HTERT-HM (cell line): ENCODE measurements around a stretch of chr12.

GRCh38 chr12:116591911-116593176 is 33.2 kb downstream of the MAP1LC3B2 start:
- RRBS: no CpG with 5 or more reads among the region's 24 CpGs

DNA sequence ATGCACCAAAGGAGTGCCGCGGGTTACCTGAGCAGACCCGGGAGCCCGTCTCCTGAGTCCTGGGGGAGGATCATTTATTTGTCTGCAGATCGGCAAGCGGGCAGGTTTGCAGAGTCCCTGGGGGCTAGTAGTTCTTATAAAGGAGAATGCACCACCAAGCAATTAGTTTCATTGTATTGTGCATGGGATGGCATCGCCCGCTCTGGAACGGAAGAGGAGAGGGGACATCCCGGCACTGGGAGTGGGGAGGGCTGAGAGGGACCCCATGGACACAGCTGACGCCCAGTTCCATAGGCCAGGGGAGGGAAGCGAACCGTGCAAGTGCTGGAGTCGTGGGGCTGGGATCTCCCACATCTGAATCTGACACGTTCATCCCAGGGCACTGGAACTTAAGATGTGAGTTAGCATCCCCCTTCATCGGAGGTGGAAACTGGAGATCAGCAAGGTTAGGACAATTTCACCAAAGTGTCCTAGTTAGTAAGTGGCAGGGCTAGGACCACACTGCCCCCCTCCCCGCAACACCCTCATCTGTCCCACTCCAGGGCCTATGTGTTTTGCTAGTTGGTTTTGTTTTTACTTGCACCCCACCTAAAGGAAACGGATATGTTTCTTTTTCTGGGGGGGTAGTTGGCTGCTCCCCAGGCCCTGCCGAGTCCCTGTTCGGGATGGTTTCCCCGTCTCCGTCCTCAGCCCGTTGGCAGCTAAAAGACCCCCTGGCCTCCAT is 43.9 kb downstream of the SPRING1 start:
- RRBS: 2% methylated on average over 3 of the region's 23 CpGs

DNA sequence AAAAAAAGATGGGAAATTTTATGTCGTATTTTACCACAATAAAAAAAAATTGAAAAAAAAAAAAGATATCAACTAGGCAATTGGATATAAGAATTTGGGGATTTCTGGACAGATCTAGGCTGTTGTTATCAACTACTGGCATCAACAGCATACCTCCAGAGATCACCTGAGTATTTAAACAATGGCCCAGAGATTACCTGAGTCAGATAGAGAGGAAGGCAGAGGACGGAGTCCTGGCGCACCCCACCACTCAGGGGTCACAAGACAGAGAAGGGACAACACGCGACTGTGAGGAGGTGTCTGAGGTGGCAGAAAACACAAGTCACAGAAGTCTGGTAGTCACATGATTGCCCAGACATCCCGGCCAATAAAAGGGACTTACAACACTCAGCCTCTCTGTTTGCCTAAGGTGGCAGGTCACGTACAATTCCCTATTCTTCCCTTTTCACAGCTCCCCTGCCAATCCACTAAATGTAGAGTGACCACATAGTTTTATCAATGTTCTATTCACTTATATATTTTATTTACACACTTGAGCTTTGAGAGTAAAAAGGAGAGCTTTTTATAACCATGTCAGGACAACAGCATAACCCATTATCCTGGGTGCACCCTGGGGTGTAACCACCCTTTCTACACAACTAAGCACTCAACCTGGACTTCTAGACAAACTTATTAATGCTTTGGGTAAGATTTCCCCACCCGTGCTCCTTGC is 1.7 kb downstream of the SPRING1 start:
- RRBS: no CpG with 5 or more reads among the region's 8 CpGs

GRCh38 chr12:116802771-116804109 is 65.1 kb downstream of the RNFT2 start:
- RRBS: no CpG with 5 or more reads among the region's 13 CpGs

- RRBS: no CpG with 5 or more reads among the region's 10 CpGs
Observed at GRCh38 chr12:116821089-116821872, 60.0 kb downstream of the HRK start.

DNA sequence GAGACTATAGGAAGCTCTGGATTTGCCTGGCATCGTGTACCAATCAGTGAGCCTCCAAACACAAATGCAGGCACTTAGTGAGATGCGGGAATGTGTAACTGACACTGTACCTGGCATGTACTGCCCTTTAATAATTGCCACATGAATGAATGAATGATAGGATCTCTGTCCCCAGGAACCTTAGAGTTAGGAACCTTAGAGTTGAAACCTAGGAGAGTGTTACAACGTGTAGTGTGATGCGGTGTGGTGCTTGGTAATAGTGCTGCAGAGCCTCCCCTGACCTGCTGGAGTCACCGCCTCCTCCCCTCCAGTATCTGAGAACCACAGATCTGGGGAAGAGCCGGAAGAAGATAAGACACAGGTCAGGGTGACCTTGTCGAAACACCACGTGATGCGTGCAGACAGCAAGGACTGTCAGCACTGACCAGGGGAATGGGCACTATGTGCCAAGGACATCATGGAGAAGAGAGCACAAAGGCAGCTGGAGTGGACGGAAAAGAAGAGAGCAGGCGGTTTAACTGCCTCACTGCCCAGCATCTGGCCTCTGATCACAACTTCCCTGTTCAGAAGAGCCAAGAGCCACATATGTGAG is 93.9 kb downstream of the TESC start:
- RRBS: no CpG with 5 or more reads among the region's 11 CpGs

DNA sequence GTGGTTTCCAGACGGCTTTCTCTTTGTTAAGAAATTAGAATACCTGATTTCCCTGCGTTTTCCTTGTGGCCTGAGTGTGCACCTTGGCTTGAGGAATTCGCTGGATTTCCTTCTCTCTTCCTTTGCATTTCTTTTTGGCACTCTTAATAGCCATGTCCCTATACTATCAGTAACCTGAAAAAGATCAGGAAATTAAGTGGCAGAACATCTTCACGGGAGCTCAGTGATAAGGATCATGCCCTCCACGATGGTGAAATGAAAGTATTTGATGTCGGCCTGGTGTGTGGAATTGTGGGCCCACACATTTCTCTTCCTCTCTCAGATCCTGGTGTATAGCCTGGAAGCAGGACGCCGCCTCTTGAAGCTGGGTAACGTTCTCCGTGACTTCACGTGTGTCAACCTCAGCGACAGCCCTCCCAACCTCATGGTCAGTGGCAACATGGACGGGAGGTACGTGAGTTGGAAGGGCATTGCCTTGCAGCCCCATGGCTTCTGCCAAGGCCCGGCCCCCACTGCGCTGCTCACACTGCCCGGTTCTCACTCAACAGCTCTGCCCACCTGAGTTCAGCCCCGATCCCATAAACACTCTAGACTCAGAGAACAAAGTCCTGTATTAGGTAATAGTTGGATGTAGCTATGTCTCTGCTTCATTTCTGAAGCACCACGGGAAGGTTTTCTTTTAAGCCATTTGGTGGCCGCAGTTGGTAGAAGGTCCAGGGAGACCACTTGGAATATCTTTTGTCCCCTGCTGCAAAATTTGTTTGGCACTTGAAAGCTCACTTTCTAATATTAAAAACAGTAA is 89.0 kb downstream of the TESC start:
- RRBS: no CpG with 5 or more reads among the region's 20 CpGs

GRCh38 chr12:117033491-117034392 is 65.5 kb downstream of the TESC start:
- RRBS: no CpG with 5 or more reads among the region's 23 CpGs

DNA sequence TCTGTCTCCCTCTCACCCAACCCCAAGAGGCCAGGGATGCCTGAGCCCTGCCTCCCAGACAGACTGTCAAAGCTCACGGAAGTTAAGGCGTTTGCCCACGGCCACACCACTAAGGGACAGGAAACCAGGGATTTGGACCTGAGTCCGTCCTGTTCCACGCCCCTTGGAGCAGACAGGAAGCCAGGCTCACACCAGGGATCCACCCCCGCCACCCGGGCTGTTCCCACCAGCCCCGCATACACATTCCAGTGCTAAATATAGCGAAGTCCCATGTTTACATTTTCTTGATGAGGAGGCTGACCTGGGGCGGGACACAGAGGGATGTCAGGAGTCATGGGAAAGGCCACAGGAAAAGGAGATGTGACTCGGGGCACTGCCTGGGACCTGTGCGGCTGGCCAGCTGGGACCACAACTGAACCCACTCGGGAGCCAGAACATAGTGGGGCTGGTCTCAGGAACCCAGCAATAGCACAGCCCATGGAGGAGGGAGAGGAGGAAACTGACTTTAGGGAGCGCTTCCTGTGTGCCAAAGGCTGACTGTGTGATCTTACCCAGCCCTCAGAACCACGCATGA is 51.0 kb downstream of the TESC start:
- RRBS: no CpG with 5 or more reads among the region's 15 CpGs

DNA sequence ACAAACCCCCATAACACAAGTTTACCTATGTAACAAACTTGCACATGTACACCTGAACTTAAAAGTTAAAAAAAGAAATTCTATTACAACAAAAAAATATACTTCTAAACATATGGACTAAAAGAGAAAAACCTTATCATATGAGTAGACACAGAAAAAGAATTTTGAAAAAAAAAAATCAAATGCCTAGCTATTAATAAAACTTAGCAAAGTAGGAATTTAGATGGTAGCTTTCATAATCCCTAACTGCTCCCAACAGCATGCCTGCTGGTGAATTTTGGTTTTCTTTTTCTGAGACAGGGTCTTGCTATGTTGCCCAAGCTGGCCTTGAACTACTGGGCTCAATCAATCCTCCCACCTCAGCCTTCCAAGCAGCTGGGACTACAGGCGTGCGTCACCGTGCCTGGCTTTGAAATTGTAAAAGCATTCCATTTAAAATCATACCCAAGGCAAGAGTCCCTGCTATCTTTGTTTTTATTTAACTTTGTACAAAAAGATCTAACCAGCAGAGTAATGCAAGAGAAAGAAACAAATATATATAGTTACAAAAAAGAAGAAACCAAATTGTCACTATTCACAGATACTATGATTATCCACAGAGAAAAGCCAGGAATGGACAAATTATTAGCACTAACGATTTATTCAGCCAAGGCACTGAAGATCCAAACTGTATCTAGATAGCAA is 20.7 kb downstream of the FBXO21 start:
- RRBS: no CpG with 5 or more reads among the region's 4 CpGs

GRCh38 chr12:117179187-117179510 is 11.1 kb downstream of the FBXO21 start:
- RRBS: no CpG with 5 or more reads among the region's 4 CpGs

DNA sequence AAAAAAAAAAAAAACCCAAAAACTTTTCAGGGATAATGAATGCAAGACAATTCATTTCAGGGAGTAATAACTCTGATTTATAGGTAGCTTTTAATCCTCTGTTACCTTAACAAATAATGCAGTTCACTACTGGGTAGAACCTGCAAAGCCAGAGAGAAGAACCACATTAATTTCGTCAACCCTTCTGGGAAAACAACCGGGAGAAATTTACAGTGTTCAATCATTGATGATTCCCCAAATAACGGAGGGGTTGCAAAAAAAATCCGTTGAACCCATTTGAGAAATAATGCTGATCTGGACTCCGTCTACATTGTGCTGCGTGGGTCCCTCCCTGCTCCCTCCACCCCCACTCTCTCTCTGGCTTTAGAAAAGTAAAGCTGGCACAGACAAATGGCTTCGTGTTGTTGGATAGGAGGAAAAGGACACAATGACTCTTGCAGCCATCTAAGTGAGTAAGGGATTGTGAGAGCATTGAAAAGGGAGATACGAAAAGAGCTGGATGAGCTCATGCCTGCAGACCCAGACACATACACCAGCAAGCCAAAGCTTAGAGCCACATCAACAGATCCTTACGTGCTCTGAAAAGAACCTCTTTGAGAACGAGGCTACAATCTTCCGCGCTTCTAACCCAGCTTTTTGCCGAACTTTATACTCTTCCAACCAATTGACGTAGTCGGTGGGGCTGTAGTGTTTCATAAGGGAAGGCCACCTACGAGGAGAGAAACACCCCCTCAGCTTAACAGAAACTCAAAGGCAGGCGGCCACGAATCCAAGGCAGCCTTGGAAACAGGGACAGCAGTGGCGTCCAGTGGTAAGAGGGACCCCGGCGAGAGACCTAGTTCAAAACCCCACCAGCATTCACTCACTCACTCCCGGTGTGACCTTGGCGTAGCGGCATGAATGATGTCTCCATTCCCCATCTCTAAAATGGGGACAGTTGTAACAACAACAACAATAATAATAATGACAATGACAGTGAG is 1.3 kb downstream of the FBXO21 start:
- RRBS: 4% methylated on average over 3 of the region's 24 CpGs

GRCh38 chr12:118015960-118016420 is 513 bp upstream of the RFC5 start:
- RRBS: no CpG with 5 or more reads among the region's 12 CpGs

DNA sequence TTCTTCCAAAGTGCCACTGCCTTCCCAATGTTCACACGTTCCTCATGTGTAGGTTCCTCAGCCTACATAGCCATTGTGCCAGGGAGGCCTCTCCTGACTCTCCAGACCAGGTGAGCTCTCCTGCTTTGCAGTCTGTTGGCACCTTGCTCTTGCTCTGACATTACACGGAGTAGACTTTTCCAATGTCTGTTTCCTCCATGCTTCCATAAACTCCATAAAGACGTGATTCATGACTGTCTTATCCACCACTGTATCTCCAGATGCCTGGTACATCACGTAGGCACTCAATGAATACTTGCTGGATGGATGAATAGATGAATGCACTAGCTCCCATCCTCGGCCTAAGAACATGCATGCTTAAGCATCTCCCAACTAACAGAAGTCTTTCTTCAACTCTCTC is 21.6 kb downstream of the PEBP1 start:
- RRBS: no CpG with 5 or more reads among the region's 5 CpGs

DNA sequence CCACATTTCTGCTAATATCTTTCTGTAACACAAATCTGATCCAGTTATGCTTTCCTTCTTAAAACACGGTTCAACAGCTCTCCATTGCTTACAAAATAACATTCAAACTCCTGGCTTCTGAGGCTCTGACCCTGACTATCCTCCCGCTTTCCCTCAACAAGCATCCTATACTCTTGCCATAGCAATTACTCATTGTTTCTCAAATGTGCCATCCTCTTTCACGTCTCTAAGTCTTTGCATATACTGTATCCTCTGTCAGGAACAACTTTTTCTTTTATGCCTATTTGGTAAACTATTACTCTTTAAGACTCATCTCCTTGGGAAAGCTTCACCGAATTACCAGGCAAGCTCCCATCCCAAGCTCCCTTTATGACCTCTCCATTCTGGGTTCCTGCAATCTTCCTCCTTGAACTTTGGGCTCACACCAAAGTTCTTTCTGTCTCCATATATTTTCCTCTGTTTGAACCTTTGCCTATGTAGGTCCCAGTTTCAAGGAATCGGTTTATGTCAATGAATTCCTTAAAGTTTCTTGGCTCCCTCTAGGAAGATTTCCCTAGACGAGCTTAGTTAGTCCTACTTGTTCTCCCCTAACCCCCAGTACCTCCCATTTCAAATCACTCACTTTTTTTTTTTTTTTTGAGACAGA is 22.9 kb downstream of the PEBP1 start:
- RRBS: no CpG with 5 or more reads among the region's 6 CpGs

- RRBS: no CpG with 5 or more reads among the region's 15 CpGs
Observed at GRCh38 chr12:118181264-118181833, 45.4 kb downstream of the PEBP1 start.

DNA sequence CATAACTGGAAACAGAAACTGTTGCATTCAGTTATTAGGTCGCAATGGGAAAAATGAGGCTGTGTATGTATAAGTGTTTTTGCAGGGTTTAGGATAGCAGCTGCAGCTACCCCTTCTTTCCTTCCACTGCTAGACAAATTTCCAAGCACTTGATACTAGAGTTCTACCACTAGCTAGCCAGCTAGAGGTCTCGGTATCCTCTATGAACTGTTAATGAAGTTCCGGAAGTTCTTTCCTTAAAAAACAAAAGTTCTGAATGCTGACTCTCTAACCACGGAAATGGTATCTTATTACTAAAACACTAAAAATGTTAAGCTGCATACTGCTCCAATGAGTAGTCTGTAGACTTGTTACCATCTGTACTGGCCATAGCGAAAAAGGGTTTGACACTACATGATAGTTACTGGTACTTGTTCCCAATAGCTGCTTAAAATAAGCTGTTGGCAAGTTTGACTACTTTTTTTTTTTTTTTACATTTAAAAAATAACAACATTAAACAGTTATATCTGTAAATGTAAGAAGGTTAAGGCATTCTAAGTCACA is 65.1 kb downstream of the TAOK3 start:
- RRBS: no CpG with 5 or more reads among the region's 5 CpGs

DNA sequence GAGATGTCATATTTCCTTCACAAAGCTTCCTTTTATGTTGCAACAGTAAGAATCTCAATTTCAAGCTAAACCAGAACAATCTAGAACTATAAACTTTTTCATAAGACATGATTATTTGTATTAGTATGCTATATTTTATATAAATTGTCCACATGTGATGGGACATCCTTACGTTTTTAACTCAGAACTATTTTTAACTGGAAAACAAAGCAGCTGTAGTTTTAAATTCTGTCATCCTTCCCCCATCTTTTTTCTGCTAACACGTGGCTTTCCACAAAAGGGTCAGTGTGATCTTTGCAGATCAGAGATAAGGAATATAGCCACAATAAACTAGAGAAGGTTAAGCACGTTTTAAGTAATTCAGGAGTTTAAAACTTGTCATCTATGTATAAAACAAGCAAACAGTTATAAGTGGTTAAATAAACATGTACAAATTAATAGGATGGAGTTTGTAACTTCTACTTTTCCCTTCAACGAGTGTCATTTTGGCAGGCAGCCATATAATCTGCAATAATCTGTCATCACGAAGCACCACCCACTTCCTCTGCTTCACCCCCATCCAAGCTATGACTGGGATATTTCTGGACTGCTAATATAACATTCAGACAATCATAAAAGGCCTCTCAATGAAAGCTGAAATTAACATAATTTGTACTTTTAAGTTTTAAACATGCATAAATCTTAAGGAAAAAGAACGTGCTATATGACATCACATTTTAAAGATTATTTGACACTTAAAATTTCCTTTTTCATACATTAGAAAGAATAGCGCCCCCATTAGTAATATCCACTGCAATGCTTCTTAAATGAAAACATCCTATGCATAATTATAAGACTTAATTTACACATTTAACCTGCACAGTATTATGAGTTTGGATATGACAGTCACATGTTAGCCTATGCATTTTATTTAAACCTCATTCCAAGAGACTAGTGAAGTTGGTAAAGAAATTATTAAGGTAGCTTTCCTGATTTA is 15.3 kb downstream of the TAOK3 start:
- RRBS: no CpG with 5 or more reads among the region's 7 CpGs

DNA sequence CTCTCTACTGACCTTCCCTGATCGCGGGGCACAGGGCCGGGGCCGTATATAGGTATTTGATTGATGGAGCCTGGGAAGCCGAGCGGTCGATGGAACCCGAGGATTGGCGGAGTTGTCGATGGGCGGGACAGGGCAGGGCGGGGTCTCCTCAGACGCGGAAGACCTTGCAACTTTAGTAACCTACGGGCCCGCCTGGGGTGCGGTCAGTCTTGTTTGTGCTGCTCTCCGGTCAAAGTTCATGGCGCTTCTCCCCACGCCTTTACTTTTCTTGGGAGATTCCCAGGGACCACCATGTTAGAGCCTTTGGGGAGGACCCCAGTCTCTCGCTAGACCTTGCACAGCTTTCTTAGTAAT is 285 bp upstream of the TAOK3 start:
- RRBS: 1% methylated on average over 3 of the region's 21 CpGs

DNA sequence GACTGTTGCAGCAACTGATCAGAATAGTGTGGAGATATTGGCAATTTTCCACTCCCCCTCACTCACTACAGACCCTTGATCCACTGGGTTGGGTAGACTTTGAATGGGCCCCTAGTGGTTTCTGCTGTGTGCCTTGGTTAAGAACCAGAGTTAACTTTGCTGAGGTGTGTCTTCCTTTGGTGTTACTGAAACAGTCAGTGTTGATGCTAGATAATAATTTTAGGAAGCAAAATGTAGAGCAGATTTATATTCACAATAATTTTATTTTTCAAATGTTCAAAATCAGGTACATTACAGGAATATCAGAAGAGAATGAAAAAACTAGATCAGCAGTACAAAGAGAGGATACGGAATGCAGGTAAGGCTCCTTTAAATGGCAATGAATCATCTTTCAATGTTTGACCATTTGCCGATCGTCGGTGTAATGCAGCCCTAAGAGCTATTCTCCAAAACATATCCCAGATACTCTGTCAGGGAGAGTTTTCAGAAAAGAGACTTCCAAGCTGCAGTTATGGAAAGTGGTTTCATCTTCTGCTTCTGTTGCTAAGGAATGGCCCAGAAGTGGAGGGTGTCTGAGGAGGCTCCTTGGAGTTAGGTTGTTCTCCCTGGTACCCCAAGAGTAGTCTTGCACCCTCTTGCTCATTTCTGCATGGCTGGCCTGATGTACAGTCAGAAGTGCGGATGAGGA is 9.6 kb downstream of the SUDS3 start:
- RRBS: no CpG with 5 or more reads among the region's 5 CpGs